Myometrial cell (primary cell): Measurements from ENCODE around the genes SPCS1, NEK4, PRKCD and TKT.

DNA sequence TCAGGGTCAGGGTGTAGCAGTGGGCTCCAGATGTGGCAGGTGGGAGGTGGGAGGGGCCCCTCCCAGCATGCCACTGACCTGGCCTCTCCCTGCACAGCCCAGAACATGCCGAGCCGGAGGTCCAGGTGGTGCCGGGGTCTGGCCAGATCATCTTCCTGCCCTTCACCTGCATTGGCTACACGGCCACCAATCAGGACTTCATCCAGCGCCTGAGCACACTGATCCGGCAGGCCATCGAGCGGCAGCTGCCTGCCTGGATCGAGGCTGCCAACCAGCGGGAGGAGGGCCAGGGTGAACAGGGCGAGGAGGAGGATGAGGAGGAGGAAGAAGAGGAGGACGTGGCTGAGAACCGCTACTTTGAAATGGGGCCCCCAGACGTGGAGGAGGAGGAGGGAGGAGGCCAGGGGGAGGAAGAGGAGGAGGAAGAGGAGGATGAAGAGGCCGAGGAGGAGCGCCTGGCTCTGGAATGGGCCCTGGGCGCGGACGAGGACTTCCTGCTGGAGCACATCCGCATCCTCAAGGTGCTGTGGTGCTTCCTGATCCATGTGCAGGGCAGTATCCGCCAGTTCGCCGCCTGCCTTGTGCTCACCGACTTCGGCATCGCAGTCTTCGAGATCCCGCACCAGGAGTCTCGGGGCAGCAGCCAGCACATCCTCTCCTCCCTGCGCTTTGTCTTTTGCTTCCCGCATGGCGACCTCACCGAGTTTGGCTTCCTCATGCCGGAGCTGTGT is 7.9 kb upstream of the STAB1 start:
- RAMPAGE, long total RNA: no peak

- RAMPAGE, long total RNA: start-site peak on the plus strand at chr3:52706084-52706205, 6,868 and 6,777 reads in 2 replicates
Observed at GRCh38 chr3:52705421-52706498, at the start of gene SPCS1. SPCS1 (plus strand) TSS chr3:52706106.

GRCh38 chr3:52770456-52771757 is at the start of gene NEK4:
NEK4 (minus strand) TSS chr3:52770940.
- RAMPAGE, long total RNA: no peak

DNA sequence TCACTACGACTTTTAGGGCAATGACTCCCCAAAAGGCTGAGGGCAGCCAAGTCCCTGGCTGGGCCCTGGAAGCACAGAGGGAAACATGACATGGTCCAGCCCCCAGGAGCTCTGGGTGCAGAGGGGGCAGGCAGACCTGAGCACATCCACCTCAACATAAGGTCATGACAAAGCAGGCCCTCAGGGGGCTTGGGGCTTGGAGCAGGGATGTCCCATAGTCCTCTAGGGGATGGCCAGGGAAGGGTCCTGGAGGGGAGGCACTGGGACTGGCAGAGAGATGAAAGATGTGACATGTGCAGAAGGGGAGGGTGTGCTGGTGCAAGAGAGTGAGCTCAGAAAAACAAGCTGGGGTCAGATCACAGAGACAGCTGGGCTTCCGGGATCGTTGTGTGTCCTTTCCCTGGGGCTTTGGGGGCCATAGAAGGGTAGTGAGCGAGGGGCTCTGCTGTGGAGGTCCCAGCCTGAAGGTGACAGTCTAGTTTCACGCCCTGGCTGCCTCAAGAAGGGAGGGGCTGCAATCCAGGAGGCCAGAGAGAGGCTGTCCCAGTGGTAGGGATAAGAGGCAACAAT is 618 bp upstream of the ITIH3 start:
- RAMPAGE, long total RNA: no peak

DNA sequence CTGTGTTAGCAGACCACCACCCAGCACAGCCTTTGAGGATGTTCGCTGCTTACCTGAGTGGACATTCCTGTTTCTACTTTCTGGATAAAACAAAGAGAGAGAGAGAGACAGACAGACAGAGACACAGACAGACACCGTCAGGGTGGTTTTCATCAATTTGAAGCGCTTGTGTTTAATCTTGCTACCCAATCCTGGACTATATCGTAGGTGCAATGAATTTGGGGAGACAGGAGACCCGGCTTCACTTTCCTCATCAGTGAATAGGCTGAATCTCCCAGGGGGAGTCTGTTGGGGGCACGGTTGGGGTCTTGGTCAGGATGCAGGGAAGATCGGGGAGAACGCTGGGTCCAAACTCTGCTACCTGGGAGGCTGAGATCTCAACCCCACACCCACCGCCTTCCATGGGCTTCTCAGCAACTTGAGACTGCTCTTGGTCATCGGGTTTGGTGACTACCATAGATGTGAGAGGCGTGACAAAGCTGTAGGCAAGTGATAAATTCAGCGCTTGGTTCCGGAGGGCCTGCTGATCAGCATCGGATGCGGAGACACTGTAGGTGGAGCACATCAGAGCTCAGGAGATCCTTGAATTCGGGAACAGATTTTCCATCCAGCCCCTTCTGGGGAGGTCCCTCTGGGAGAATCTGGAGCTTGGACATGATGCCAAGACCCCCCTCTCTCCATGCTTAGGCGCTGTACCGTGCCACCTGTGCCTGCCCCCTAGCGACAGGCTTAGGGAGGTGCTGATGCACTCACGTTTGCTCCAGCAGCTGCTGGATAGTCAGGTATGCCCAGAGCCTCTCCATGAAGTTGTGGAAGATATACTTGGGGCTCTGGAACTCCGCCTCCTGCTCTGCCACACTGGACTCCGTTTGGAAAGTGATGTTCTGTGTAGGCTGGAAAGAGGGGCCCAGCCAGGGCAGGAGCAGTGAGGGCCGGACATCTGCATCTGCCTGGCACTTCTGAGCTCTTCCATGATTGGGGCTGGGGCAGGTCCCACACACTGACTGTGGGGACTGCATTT is 9.9 kb downstream of the ITIH4 start:
- RAMPAGE, long total RNA: no peak

GRCh38 chr3:53045115-53045752 is 639 bp downstream of the SFMBT1 start:
- RAMPAGE, long total RNA: no peak

DNA sequence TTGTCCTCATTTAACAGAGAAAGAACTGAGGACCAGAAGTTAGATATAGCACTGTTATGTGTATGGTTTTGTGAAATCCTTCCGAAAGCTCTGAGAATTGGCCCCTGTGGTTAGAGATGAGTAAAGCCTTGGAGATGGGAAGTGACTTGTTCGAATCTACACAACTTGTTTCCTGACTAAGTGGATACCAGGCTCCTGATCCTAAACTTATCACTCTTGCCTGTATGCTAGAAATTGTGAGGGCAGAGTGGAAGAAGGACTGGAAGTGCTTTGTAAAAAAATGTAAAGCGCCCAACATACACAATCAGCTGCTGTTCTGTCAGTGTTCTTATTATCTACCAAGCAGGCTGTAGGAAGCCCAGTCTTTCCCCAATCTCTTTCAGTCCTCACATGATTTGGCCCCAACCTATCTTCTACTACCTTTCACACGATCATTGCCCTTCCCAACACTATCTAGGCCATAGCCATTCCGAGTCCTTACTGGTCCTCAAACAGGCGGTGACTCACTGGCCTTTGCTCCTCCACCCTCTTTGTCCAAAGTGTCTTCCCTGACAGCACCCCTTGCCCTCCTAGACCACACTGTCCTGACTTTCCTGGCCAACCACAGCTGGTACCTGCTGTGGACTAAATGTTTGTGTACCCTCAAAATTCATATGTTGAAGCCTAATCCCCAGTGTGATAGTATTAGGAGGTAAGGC is 778 bp upstream of the RFT1 start:
- RAMPAGE, long total RNA: no peak

DNA sequence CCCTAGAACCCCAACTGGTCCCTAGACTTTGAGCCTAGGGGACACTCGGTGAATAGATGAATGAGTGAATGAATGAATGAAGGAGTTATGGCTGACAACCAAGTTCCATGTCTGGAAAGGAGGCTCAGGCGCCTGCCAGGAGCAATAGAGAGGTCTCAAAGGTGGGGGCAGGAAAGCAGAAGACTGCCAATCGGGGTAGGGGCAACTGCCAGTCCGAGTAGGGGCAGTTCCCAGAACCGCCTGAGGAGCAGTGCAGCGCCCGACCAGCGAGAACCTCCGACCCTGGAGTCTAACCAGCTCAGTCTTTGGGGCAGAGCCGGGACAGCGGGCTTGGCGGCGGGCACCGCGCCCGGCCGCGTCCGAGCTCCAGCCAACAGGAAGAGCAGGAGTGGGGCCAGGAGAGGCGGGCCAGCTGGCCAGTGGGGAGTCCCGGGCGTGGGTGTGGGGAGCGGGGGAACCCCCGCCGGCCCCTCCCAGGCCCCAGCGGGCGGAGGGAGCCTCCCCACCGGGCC is 508 bp upstream of the PRKCD start:
- RAMPAGE, long total RNA: no peak

DNA sequence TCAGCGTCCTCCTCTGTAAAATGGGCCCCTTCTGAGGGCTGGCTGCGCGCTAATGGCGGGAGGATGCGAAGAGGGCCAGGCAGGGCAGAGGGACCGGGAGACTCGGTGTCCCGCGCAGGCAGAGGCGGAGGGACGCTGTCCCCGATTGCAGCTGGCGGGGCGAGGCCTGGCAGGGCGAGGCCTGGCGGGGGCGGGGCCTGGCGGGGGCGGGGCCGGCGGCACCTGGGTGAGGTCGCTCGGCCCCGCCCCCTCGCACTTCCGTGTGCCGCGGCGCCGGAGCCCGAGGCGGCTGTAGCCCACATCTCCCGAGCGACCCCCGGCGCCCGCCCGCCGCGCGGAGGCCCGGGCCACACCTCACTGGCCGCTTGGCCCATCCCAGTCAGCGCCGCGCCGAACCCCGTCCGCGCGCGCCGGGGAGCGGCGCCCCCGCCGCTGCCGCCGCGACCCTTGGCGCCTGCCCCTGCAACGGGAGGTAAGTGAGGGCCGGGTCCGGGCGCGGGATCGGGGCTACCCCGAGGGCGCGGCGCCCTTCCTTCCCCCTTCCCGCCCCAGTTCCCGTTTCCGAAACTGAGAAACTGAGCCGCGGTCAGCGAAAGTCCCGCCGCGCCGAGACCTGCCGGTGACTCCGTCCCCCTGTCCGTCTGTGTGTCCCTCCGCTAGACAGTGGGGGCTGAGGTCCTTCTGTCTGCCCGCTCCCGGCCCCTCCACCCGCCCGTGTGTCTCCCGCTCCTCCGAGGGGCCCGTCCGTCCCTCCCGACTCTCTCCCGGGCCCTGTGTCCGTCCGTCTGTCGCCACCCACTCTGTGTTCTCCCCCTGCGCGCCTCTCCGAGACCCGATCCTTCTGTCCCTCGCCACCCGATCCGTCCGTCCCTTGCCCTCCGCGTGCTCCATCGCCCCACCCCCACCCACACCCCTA is at the start of gene PRKCD:
PRKCD (plus strand) TSS at position 253 of the 916 bp plus-strand sequence.
- RAMPAGE, long total RNA: no peak

DNA sequence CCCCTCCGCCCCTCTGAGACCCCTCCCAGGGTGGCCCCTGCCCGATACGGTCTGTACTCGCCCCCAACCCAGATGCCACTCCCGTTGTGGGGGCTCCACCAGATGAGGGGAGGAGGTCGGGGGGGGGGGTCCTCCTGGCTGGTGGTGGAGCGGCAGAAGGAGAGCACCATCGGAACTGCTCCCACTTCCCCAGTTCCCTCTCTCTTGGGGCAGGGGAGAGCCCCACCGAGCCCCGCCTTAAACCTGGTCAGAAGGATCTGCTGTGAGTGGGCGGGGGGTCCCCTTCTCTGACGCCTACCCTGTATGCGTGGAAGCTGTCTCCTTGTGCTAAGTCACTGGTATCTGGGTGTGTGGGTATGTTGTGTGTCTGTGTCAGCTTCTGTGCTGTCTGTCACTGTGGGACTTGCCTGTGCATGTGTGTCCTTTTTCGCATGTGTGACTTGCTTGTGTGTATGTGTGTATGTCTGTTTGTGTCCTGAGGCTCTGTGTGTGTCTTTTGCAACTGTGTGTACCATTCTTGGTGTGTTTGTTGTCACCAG is 1.2 kb downstream of the PRKCD start:
- RAMPAGE, long total RNA: no peak

GRCh38 chr3:53185538-53186155 is 24.6 kb downstream of the PRKCD start:
- RAMPAGE, long total RNA: no peak

DNA sequence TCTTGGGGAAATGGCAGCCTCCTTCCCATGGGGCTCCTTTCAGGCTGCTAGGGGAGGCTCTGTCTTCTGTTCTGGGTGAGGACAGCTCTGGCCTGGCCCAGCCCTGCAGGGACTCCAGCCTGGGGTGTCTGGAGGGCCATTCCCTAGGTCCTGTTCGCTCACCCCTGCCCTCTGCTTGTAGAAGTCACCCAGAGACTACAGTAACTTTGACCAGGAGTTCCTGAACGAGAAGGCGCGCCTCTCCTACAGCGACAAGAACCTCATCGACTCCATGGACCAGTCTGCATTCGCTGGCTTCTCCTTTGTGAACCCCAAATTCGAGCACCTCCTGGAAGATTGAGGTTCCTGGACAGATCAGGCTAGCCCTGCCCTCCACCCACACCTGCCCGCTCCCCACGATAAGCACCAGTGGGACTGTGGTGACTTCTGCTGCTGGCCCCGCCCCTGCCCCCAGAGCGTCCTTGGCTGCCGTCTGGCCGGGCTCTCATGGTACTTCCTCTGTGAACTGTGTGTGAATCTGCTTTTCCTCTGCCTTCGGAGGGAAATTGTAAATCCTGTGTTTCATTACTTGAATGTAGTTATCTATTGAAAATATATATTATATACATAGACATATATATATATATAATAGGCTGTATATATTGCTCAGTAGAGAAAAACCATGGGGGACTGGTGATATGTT is 31.1 kb downstream of the PRKCD start:
- RAMPAGE, long total RNA: no peak

DNA sequence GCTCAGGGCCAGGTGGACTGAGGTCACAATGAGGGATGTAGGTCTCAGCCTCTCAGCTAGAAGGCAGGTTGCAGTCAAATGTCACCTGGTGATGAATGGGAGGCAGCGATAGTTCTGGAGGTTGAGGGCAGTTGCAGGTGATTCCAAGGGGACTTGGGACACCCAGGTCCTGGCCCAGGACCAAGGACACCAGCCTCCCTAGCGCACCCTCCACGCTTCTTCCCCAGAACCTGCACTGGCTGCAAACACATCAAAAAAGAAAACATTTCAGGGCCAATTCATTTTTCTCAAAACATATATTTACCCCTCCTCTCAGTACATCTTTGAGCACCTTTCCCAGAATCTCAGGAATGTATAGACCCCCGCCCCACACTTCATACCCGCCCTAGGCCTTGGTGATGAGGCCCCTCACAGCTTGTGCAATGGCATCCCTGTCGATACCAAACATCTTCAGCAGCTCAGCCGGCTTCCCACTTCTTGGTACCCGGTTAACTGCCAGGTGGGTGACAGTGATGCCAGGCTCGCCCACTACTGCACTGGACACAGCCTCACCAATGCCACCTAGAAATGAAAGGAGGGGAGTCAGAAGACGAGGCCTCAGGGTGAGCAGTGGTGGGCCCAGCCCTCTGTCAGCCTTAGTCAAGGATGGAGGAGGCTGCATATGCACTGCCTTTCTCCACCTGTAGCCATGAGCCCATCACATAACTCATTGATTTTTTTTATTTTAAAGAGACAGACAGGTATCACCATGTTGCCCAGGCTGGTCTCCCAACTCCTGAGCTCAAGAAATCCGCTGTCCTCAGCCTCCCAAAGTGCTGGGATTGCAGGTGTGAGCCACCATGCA is 30.2 kb downstream of the TKT start:
- RAMPAGE, long total RNA: no peak

- RAMPAGE, long total RNA: no peak
Observed at GRCh38 chr3:53233106-53233326, 22.8 kb downstream of the TKT start.

DNA sequence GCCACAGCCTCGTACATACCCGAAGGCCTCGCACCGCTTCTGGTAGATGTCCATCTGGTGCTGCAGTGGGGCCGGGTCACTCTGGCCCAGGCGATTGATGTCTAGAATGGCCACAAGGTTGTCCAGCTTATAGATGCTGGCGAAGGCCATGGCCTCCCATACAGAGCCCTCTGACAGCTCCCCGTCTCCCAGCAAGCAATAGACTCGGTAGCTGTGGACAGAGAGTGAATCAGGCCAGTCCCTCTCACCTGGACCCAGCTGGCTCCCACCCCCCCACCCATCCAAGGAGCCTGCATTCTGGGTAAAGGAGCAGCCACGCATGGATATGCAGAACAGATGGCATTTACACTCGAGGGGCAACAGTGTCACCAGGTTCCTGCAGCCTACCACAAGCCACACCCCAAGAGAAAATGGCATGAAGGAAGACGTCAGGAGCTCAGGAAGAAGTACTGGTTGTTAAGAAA is 20.8 kb downstream of the TKT start:
- RAMPAGE, long total RNA: no peak

DNA sequence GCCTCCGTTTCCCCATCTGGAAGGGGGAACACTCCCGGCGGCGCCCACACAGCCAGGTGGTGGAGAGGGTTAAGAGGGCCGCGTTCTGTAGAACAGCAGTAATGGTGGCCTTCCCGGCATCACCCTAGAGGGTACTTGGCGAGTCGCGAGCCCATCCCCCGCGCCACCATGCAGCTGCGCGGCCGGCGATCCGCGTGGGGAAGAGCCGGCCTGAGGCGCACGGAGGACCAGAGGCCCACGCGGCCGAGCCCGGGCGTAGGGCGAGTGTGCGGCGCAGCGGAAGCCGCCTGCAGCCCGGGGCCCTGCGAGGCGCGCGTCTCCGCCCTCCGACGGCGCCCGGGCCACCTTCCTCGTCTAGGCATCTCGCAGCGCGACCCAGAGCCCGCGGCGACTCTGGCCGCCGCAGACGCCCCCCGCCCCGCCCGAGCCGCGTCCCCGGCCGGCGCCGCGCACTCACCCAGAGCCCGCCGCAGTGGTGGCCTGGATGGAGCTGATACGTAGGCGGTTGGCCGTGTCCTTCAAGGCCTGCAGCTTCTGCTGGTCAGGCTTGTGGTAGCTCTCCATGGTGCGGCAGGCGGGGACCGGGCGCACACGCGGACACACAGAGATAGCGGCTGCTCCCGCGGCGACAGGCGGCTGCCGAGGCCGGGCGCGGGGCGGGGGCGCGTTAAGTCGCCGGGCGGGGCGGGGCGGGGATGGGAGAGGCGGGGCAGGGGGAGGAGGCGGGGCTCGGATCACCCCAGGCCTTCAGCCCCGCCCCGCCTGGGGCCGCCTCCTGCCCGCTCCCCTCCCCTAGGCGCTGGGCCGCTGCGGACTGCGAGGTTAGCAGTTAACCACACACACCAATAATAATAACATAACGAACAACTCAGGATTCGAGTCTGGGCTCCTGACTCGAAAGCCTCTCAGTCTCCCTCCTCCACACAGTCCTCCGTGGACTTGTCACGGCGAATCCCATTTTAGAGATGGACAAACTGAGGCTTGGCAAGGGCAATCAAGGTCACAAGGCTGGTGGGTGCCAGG is at the start of gene TKT:
TKT (minus strand) TSS at position 644 of the 1,023 bp plus-strand sequence.
- RAMPAGE, long total RNA: start-site peak on the minus strand centred at position 630 of the sequence, 36 bp wide, 8,312 and 2,828 reads in 2 replicates

DNA sequence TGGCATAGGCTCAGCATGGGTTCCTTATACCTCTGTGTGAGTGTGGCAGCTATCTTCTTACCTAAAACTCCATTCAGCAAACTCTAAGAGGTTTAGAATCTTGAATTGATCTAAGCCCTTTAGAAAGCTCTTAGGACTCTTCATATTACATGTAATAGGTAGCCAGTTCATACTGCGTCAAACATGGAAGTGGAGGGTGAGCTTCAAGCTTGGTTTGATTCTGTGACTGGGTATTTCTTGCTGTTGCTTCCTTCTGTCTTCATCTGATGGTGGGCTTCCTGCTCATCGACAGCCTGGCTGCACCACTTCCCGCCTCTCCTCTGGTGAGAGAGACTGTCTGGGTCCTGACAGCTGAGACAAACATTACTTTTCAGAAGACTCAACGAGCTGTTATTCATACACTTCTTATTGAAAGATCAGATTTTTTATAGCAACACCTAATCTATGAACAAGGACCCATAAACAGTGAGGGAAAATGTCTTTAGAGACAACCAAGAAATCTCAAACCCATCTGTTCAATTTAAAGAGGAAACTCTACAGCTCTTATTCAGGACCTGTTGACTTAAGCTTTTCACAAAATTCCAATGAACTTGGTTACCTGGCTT is 19.4 kb upstream of the TKT start:
- RAMPAGE, long total RNA: no peak

GRCh38 chr3:53281607-53281844 is 25.7 kb upstream of the TKT start:
- RAMPAGE, long total RNA: no peak

DNA sequence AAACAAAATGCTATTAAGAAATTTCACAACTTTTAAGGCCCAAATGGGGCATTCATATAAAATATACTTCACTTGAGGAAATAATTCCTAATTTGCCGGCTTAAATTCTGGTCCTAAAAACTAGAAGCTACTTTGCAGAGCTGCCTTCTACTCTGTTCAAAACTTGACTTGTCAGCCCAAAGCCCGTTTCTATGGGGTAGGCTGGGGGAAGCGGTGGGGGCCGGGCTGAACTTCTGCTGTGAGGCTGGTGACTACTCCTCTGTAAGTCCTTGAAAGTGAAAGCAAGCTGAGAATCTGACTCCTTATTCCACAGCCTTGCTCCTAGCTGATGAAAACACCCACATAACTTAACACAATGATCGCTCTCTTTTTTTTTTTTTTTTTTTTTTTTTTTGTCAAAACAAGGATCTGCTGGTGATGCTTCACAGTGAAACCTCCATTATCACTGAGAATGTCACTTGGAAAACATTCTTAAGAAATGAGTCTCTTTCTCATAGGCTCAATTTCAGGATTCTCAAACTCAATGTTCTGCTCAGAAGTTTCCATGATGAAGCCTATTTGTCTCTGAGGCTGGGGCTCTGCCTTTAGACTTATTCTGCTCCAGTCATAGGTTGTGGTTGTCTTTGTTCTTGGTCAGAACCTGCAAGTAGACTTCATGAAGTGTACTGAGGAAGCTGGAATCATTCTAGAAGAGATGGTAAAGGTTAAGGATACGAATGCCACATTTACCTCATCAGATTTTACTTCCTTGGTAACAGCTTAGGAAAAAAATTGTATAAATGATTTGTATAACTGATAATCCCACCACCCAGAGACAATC is 31.4 kb upstream of the TKT start:
- RAMPAGE, long total RNA: no peak

- RAMPAGE, long total RNA: no peak
Observed at GRCh38 chr3:53477891-53478842, 16.2 kb upstream of the CACNA1D start.